ENCODE measurements around a stretch of chr2.

GRCh38 chr2:111207478-111208517 lies 87.1 kb downstream of the BCL2L11 start:
- PRO-cap, result no peak
- CAGE, long polyA plus RNA, result no peak

DNA sequence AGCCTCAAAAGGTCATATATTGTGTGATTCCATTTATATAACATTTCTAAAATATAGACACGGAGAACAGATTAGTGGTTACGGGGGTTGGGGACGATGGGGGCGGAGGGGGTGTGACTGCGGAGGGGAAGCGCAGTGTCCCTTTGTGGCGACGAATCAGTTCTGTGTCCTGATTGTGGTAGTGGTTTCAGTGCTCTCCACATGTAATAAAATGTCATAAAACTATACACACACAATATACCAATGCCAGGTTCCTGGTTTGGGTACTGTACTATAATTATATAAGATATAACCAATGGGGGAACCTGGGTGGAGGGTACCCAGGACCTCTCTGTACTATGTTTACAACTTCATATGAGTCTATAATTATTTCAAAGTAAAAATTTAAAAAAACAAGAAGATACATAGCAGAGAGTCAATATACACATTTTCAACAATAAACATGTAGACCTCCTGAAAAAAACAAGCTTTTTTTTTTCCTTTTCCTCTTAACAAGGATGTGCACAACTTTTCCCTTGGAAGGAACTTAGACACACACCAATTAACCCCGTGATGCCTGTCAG lies 186.3 kb downstream of the ANAPC1 start:
- PRO-cap, result no peak
- CAGE, long polyA plus RNA, result no peak

- PRO-cap, result no peak
- CAGE, long polyA plus RNA, result no peak
Measured at GRCh38 chr2:111701959-111703073, 181.7 kb downstream of the ANAPC1 start.

GRCh38 chr2:111900918-111901414 lies 2.6 kb downstream of the MERTK start:
- PRO-cap, result no peak
- CAGE, long polyA plus RNA, result no peak

- PRO-cap, result no peak
- CAGE, long polyA plus RNA, result no peak
Measured at GRCh38 chr2:112005910-112006291, 49.2 kb upstream of the TMEM87B start.

DNA sequence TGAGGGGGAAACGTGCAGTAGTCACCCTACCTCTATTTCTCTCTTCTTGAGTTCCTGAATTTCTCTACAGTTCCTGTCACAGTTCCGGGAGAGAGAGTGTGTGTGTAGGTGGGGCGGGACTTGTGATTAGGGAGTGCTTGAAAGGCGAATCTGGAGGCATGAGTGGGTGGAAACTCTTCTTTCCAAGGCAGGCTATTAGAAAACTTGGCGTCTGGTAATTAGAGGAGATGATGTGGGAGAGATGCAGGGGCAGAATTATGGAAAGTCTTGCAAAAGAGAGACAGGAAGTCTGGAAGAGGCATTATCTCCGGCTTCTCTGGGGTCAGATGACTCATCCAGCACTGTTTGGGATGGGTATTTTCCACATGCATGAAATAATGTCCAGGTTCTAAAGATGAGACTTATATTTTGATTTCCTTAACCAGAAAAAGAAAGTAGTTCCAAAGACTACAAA lies 1.2 kb downstream of the TMEM87B start:
- PRO-cap, result bidirectional peak, plus-strand start at position 79 of the sequence, minus-strand start outside the sequence
- CAGE, long polyA plus RNA, result no peak

- PRO-cap, result no peak
- CAGE, long polyA plus RNA, result no peak
Measured at GRCh38 chr2:112139876-112140566, 1.8 kb downstream of the FBLN7 start.

- PRO-cap, result no peak
- CAGE, long polyA plus RNA, result no peak
Measured at GRCh38 chr2:112317454-112317801, 42.0 kb downstream of the ZC3H6 start.

DNA sequence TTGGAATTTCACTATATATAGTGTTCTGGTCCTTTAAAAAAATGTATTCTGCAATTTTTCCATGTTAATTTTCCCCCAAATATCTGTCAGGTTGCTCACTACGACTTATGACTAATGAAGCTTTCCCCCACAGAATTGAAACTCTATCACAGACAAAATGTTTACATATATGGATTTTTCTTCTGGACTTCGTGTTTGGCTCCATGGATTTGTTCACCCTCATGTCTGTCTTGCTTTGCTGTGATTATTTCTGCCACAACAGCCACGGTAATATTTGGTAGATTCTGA lies 42.3 kb downstream of the ZC3H6 start:
- PRO-cap, result no peak
- CAGE, long polyA plus RNA, result no peak

DNA sequence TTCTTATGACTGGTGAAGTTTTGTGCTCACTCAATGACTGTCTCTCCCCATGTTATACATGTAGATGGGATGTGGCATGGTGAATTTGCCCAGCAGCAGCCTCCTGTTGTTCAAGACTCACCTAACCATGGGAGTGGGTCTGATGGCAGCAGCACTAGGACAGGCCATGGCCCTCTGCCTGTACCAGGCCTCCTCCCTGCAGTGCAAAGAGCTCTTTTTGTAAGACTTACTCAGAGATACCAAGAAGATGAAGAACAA lies 49.4 kb downstream of the ZC3H6 start:
- PRO-cap, result no peak
- CAGE, long polyA plus RNA, result no peak

GRCh38 chr2:112483036-112483521 lies 1.1 kb downstream of the TTL start:
- PRO-cap, result no peak
- CAGE, long polyA plus RNA, result no peak

DNA sequence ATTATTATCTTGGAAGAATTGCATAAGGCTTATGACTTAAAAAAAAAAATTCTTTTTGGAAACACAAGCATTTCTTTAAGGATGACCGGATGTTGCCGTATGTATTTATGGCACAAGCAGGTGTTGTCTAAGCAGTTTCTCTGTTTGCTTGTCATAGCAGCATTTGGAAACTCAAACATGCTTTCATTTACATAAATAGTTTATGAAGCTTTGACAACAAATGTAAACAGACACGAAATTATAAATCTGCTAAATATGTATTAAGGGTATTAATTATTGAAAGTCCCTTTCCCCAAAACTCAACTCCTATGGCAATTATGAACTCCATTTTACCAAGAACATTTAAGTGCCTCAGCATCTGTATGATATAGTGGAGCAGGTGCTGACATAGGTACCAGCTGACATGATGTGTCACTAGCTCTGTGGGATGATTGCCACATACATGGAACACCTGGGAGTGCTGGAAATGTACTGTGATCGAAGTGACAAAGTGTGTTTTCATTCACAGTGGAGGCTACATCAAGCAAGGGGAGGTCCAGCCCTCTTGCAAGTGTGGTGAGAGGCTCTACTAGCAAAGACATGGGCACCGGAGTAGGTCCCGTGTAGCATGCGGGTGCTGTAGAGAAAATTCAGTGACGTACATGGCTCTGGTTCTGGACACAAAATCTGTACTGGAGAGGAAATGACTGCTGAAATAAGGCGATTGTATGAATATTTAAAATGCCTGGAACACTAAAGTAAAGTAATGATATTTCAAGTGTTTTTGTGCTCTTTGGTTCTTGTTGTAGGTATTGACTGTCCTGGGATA lies 10.4 kb upstream of the POLR1B start:
- PRO-cap, result no peak
- CAGE, long polyA plus RNA, result no peak

- PRO-cap, result bidirectional peak, plus-strand start at chr2:112645483, minus-strand start at chr2:112645309; bidirectional peak, plus-strand start at chr2:112645939, minus-strand start at chr2:112645667
- CAGE, long polyA plus RNA, result no peak
Measured at GRCh38 chr2:112644949-112645781, 574 bp upstream of the SLC20A1 start.

- PRO-cap, result no peak
- CAGE, long polyA plus RNA, result no peak
Measured at GRCh38 chr2:112656626-112657278, 11.0 kb downstream of the SLC20A1 start.

DNA sequence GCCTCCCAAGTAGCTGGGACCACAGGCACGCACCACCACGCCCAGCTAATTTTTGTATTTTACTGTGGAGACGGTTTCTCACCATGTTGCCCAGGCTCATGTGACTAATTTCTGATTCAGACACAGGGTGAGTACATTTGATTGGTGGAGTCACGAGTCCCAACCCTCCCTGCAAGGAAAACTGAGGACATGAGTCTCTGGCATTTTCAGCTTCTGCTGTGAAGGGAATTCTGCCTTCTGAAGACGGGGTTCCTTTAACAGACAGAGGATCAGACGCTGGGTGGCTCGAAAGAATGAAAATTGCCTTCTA lies 29.7 kb upstream of the NT5DC4 start:
- PRO-cap, result no peak
- CAGE, long polyA plus RNA, result no peak

GRCh38 chr2:112782251-112782600 lies 2.1 kb downstream of the IL1A start:
- PRO-cap, result no peak
- CAGE, long polyA plus RNA, result no peak

GRCh38 chr2:112839540-112839852 lies 2.9 kb upstream of the IL1B start:
- PRO-cap, result no peak
- CAGE, long polyA plus RNA, result no peak

DNA sequence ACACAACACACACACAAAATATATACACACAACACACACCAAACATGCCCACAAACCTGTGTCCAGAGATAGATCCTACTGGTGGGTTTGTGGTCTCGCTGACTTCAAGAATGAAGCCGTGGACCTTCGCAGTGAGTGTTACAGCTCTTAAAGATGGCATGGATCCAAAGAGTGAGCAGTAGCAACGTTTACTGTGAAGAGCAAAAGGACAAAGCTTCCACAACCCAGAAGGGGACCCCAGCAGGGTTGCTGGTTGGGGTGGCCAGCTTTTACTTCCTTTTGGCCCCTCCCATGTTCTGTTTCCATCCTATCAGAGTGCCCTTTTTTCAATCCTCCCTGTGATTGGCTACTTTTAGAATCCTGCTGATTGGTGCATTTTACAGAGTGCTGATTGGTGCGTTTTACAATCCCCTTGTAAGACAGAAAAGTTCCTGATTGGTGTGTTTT lies 2.5 kb upstream of the IL37 start:
- PRO-cap, result no peak
- CAGE, long polyA plus RNA, result no peak

- PRO-cap, result no peak
- CAGE, long polyA plus RNA, result no peak
Measured at GRCh38 chr2:113088618-113088950, 20.8 kb downstream of the IL1F10 start.

DNA sequence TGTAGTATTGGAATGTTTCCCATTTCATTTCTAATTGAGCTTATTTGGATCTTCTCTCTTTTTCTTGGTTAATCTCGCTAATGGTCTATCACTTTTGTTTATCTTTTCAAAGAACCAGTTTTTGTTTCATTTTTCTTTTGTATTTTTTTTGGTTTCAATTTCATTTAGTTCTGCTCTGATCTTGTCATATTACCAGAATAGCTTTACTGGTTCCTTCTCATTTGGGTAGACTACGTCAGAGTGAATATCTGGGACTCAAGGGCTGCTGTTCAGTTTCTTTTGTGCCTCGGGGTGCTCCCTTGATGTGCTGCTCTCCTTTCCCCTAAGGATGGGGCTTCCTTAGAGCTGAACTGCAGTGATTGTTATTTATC lies 29.4 kb upstream of the IL1RN start:
- PRO-cap, result unidirectional peak, plus-strand start at position 272 of the sequence
- CAGE, long polyA plus RNA, result no peak